A549 (cell line): ENCODE results near the genes ECHDC3 and NUDT5.

DNA sequence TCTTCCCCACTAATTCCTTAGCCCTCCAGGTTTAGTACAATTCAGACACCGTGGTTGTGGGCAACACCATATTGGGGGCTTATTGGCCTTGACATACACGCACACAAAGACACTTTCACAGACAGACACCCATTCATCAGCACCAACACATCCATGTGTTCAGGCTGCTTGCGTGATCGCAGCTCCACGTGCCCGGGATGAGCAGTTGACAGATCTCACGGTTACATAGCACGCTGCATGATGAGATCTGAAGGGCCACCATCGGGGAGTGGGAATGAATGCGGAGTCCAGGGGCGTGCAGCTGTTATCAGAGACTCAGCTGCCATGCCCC is 285.3 kb downstream of the USP6NL start:
- PRO-cap, result no peak
CAGE:
- cytosol, long polyA plus RNA, result no peak
- long polyA plus RNA, result no peak
- nucleus, long polyA plus RNA, result no peak

DNA sequence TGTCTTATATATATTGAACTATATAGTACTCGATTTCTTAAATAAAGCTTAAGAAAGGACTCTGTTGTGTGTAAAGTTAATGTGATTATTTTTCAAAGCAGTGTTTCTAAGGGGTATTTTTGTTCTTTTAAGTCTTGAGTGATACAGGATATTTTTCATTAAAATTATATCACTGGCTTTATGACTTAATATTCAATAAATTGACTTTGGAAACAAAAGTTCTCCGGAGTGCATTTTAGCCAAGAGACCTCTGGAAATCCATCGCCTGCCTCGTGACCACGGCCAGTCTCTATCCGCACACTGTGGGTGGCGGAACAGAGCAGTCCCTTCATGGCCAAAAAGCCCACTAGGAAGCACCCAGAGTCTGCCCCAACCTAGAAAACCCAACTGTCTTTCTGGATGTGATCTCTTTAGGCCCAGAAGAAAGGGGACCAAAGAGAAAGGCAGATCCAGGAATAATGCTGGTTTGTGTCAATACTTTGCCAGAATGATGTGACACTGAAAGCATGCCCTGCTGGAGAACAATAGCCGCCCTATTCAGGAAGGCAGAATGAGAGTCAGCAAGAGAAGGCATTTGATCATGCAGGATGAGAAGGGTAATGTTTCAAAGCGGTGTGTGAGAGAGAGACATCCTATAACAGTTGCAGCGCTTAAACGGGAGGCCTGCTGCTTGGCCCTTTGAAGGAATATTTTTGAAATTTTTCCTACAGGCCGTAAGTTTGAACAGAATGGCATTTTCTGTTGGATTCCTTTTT is 274.8 kb downstream of the USP6NL start:
- PRO-cap, result no peak
CAGE:
- cytosol, long polyA plus RNA, result no peak
- long polyA plus RNA, result no peak
- nucleus, long polyA plus RNA, result no peak

DNA sequence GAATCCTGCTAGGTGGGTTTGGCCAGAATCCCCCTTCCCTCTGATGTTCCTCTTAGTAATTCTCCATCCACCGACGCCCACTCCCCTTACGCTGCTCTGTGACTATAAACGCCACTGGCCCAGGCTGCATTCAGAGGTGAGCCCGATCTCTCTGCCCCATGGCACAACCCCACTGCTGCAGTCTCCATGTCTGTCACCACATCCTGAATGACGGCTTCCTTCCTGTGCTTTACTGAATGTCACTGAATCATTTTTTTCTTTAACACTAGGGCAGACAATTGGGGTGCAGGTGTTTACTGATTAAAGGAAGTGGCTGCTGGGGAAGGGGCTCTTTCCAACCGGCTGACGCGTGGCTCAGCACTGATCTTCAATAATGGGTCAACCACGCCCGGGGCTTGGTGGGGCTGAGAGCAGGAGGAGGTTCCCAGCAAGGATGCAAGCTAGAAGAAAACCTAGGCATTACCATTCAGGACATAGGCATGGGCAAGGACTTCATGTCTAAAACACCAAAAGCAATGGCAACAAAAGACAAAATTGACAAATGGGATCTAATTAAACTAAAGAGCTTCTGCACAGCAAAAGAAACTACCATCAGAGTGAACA is 208.3 kb downstream of the USP6NL start:
- PRO-cap, result no peak
CAGE:
- cytosol, long polyA plus RNA, result no peak
- long polyA plus RNA, result no peak
- nucleus, long polyA plus RNA, result no peak

DNA sequence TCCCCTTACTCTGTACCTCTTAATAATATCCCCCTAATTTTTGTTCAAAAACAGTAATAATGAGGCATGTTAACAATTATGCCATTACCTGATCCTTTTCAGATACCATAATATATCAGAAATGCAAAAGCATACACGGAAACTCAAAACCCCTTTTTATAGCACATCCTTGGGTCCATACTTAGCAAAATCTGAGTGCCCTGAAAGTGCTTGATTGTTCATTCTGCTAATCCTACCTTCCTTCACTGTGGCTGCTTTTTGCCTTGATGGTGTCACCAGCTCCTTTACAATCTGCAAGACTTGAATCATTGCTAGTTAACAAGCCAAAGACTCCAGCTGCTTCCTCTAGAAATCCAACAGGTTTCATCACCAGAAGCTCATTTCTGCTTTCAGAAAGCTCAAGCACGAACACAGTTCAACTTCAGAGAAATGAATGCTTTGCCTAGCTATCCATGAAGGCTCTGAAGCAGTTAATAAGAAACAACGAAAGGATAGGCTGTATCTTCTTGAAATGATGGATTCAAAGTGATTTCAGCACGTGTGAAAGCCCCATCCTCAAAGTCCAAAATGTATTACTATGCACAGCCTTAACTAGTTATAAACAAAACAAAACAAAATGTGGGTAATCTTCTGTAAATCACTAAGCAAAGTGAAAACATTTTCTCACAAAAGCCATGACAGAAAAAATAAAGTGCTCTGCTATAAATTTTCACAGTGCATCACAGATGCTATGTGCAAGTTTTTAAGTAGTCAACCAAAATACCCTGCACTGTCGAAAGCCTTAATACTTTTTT is 37.9 kb downstream of the USP6NL start:
- PRO-cap, result no peak
CAGE:
- cytosol, long polyA plus RNA, result no peak
- long polyA plus RNA, result no peak
- nucleus, long polyA plus RNA, result no peak

GRCh38 chr10:11589263-11590118 is 22.0 kb downstream of the USP6NL start:
- PRO-cap, result no peak
CAGE:
- cytosol, long polyA plus RNA, result no peak
- long polyA plus RNA, result no peak
- nucleus, long polyA plus RNA, result no peak

GRCh38 chr10:11715782-11716553 is 26.2 kb upstream of the ECHDC3 start:
- PRO-cap, result no peak
CAGE:
- cytosol, long polyA plus RNA, result no peak
- long polyA plus RNA, result no peak
- nucleus, long polyA plus RNA, result no peak

DNA sequence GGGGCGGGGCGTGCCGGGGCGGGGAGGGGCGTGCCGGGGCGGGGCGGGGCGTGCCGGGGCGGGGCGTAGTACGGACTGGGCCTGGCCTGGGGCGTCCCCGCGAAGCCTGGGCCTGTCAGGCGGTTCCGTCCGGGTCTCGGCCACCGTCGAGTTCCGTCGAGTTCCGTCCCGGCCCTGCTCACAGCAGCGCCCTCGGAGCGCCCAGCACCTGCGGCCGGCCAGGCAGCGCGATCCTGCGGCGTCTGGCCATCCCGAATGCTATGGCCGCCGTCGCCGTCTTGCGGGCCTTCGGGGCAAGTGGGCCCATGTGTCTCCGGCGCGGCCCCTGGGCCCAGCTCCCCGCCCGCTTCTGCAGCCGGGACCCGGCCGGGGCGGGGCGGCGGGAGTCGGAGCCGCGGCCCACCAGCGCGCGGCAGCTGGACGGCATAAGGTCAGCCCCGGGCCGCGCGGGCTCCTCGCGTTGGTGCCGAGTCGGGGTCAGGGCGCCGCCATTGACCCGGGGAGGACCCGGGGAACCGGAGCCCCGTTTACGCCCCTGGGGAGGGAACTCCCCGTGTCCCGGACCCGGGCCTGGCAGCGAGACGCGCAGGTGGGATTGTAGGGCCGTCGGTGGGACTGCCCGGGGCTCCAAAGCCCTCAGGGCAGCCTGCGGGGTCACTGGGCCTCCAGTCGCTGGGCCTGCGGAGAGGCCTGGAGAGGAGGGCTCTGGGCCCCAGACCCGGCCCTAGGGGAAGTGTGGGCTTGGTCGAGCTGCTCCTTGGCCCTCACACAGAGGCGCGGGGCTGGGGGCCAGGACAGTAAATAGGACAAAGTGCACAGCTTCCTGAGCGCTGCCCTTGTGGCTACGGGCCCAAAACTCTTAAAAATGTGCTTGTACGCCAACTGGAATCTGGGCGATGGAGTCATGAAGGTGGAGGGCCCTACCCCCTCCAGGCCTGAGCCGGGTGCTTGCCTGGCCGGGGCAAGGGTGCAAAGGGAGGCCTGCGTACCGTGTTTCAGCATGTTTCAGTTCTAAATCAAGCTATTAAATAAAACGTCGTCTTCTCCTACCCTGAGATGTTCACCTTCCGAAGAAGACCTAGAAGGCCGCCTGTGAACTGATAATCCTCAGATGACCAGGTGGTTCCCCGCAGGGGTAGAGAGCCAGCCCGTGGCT is at the start of gene ECHDC3:
TSS of gene ECHDC3 (plus strand) at position 66 of the 1,156 bp plus-strand sequence.
- PRO-cap, result bidirectional peak, plus-strand start at position 113 of the sequence, minus-strand start outside the sequence; bidirectional peak, plus-strand start at position 361 of the sequence, minus-strand start at position 353 of the sequence
CAGE:
- cytosol, long polyA plus RNA, result start-site peak on the plus strand centred at position 94 of the sequence, 57 bp wide, 41 and 204 reads in 2 replicates
- long polyA plus RNA, result no peak
- nucleus, long polyA plus RNA, result start-site peak on the plus strand centred at position 102 of the sequence, 41 bp wide, 31 and 98 reads in 2 replicates

DNA sequence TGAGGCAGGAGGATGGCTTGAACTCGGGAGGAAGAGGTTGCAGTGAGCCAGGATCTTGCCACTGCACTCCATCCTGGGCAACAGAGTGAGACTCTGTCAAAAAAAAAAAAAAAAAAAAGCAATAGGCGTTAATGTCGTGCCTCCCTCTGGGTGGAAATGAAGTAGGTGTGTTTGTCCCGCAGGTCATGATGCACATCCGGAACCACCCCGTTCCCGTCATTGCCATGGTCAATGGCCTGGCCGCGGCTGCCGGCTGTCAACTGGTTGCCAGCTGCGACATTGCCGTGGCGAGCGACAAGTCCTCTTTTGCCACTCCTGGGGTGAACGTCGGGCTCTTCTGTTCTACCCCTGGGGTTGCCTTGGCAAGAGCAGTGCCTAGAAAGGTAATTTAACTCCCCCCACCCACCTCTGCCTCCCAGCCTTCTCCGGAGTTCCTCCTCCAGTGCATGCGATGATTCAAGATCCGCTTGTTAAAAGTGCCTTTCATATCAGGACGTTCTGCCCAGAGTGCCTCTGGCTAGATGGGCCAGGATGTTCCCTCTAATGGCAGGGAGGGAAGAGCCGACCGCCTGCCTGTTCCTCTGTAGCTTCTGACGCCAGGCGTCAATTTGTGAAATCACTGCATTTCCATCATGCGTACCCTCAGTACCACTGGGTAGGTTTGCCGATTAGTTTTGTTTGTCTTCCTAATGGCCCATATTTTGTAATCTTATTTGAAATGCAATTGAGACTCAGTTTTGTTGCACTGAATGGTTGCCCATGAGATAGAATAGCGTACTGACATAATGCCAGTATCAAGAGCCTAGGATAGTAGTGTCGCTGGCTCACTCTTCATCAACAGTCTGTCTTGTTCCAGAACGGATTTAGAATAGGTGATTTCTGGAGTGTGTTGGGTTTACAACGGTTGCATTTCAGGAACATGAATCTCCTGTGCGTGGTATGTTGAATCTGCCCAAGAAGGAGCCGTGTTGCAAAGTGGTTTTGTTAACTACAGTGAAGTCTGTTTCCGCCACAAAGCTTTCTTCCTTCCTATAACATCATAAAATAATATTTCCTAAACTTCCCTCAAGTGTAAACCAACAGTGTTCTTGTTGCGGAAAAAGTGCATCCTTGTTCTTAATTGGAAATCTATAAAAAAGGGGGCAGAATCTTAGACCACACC is 13.4 kb downstream of the ECHDC3 start:
- PRO-cap, result no peak
CAGE:
- cytosol, long polyA plus RNA, result no peak
- long polyA plus RNA, result no peak
- nucleus, long polyA plus RNA, result no peak

GRCh38 chr10:11793658-11794343 is 29.4 kb upstream of the PROSER2 start:
- PRO-cap, result no peak
CAGE:
- cytosol, long polyA plus RNA, result no peak
- long polyA plus RNA, result no peak
- nucleus, long polyA plus RNA, result no peak

DNA sequence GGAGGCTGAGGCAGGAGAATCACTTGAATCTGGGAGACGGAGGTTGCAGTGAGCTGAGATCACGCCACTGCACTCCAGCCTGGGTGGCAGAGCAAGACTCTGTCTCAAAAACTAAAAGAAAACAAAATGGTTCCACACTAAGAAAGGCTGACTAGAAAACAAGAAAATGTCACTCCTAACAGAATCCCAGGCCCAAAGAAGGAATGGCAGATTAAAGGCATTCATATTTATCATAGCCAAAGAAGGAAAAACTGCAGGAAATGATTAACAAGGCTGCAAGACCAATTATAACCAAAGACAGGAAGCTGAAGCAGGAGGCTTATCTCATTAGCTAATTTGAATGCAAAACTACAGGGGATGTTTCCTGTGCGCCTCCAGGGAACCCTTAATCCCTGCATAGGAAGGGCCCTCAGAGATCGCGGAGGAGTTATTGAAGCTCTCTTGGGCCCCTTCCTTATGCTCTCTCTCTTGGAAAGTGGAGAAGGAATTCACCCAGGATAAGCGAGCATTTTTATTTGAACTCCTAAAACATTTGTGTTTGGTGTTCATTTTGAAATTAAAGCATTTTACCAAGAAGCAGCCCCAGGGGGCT is 24.3 kb upstream of the PROSER2 start:
- PRO-cap, result no peak
CAGE:
- cytosol, long polyA plus RNA, result no peak
- long polyA plus RNA, result no peak
- nucleus, long polyA plus RNA, result no peak

DNA sequence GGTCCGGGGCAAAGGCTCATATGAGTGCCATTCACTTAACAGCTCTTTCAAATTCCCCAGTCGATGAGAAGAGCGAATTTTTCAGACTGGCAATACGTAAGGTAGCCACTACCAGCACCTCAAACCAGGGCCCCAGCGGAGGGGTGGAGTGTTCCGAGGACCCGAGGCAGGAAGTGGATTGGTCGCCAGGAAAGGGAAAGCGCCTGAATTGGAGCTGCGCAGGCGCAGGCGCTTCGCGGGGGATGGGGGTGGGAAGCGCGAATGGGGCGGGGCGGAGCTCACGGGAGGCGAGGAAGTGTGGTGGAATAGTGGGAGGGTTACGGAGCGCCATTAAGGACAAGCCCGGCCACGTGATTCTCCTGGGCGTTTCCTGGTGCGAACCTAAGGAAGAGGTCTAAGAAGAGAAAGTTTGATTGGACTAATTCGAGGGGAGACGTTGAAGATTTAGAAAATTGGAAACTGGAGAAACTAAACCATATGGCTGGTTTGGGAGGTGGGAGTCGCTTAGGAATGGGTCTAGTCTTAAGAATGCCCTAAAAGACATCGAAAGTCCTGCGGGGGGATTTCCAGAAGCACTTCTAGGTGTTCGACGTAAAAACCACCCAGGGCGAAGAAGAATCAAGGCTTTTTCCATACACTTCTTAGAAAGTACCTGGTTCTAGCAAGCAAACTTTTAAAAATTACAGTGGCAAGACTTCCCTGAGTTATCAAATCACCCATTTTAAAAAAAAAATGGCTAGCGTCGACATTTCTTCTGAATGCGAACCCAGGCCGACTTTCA is 636 bp upstream of the UPF2 start:
- PRO-cap, result bidirectional peak, plus-strand start at position 471 of the sequence, minus-strand start at position 175 of the sequence
CAGE:
- cytosol, long polyA plus RNA, result no peak
- long polyA plus RNA, result no peak
- nucleus, long polyA plus RNA, result no peak

DNA sequence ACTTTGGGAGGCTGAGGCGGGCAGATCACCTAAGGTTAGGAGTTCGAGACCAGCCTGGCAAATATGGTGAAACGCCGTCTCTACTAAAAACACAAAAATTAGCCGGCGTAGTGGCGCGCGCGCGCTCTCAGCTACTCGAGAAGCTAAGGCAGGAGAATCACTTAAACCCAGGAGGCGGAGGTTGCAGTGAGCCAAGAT is 876 bp downstream of the NUDT5 start:
- PRO-cap, result no peak
CAGE:
- cytosol, long polyA plus RNA, result no peak
- long polyA plus RNA, result no peak
- nucleus, long polyA plus RNA, result no peak

DNA sequence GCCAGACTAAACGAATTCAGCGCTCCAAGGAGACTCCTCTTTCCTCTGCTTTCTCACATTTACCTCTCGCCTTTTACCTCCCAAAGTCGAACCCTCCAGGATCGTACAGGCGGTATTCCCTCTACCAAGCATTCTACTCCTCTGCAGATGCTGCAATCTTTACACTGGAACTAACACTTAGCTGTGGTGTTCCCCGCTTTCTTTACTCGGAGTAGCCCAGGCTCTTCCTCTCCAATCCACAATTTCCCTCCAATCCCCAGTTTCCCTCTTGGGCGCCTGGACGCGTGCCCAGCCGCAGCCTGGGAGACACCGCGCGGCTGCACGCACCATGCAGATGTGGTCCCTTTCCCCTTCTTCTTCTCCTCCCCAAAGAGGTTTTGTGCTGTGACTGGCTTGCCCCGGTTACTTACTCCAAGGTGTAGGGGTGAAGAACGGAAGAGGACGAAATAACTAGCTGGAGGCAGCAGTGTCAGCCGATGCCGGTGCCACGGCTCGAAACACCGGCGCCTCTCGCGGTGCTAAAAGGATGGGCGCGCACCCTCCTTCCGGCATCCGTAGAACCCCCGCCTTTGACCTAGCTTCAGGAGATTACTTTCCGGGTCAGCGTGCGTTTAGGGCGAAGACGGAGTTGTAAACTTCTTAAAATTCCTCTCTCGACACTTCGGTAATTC is at the start of gene NUDT5:
TSS of gene NUDT5 (minus strand) at position 532 of the 671 bp plus-strand sequence.
- PRO-cap, result no peak
CAGE:
- cytosol, long polyA plus RNA, result no peak
- long polyA plus RNA, result start-site peak on the minus strand centred at position 509 of the sequence, 51 bp wide, 624 and 416 reads in 2 replicates
- nucleus, long polyA plus RNA, result no peak

DNA sequence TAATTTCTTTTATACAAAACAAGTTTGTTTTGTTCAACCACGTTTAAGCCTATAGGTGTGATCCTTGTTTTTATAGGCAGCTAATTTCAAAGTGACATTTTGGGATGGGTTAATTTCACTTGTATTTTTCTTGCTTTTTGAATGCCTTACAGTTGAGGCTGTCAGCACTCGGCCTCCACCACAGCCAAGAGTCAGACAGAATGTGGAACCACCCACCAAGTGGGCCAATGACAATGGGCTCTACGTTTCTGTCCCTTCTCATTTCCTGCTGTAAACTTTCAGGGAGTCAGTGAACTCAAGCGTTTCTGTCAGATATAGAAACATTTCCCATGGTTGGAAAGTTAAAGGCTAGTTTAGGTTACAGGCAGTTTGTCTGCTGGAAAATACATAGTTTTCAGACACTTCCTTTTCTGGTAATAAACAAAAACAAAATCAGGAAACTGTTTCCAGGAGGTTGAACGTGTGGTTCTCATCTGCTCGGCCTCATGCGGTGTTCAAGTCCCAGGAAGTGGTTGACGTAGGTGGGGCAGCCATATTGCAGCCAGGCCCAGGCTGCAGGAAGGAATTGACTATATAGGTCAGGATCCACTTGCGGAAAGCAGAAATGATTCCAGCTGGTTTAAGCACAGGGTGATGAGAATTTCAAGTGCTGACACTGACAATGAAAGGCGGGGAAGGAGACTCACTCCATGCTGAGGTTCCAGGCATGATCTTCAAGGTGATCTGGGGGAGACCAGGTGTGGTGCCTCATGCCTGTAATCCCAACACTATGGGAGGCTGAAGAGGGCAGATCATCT is 245.2 kb downstream of the CAMK1D start:
- PRO-cap, result no peak
CAGE:
- cytosol, long polyA plus RNA, result no peak
- long polyA plus RNA, result no peak
- nucleus, long polyA plus RNA, result no peak

GRCh38 chr10:12598910-12599690 is 249.8 kb downstream of the CAMK1D start:
- PRO-cap, result no peak
CAGE:
- cytosol, long polyA plus RNA, result no peak
- long polyA plus RNA, result no peak
- nucleus, long polyA plus RNA, result no peak

- PRO-cap, result no peak
CAGE:
- cytosol, long polyA plus RNA, result no peak
- long polyA plus RNA, result no peak
- nucleus, long polyA plus RNA, result no peak
Measured at GRCh38 chr10:12614456-12615152, 265.3 kb downstream of the CAMK1D start.

GRCh38 chr10:12702053-12702295 is 299.5 kb downstream of the CCDC3 start:
- PRO-cap, result no peak
CAGE:
- cytosol, long polyA plus RNA, result no peak
- long polyA plus RNA, result no peak
- nucleus, long polyA plus RNA, result no peak

GRCh38 chr10:12707268-12708051 is 294.1 kb downstream of the CCDC3 start:
- PRO-cap, result no peak
CAGE:
- cytosol, long polyA plus RNA, result no peak
- long polyA plus RNA, result no peak
- nucleus, long polyA plus RNA, result no peak

DNA sequence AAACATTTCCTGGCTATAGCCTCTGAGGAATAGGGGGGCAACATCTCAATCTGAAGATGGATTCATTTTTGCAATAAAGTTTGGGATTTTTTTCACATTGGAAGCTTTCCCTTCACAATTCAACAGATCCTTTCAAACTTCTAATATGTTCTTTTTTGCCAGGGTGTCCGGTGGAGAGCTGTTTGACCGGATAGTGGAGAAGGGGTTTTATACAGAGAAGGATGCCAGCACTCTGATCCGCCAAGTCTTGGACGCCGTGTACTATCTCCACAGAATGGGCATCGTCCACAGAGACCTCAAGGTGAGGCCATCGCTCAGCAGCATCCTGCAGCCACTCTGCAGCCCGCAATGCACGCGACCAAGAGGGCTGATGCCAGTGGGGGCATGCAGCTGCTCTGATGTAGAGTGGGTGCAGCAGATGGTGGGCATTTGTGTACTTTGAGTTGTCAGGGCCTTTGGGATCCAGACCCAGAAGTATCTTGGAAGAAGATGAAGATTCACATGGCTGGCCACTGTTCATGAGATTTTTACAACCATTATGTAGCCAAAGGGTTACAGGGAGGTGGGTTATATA is 240.6 kb downstream of the CCDC3 start:
- PRO-cap, result no peak
CAGE:
- cytosol, long polyA plus RNA, result no peak
- long polyA plus RNA, result no peak
- nucleus, long polyA plus RNA, result no peak

- PRO-cap, result no peak
CAGE:
- cytosol, long polyA plus RNA, result no peak
- long polyA plus RNA, result no peak
- nucleus, long polyA plus RNA, result no peak
Measured at GRCh38 chr10:13001334-13001560, 266 bp downstream of the CCDC3 start.